Hair follicular keratinocyte (primary cell): ENCODE measurements around the genes EXOC6 and TBC1D12.

GRCh38 chr10:91742116-91742585, 56.1 kb upstream of the TNKS2 start:
- RAMPAGE, long total RNA, result no peak

GRCh38 chr10:91883463-91884476, 25.5 kb downstream of the FGFBP3 start:
- RAMPAGE, long total RNA, result no peak

DNA sequence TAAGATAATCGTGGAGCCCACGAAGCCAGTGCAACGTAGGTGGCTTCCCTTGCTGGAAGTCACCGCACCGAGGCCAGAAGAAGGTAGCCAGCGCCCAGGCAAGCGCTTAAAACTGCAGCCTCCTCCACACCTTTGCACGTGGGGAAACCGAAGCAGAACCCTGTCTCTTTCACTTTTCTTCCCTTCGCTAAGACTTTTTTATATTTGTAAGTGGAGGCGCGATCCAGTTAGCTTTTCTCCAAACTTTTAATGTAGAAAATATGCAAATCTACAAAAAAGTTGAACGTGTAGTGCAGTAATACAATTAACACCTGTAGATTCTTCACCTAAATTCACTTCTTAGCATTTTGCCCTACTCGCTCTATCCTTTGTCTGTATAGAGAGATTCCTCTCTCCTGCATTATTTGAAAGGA, 21.5 kb downstream of the FGFBP3 start:
- RAMPAGE, long total RNA, result no peak

GRCh38 chr10:91908250-91909351, 685 bp downstream of the FGFBP3 start:
- RAMPAGE, long total RNA, result no peak

GRCh38 chr10:91956080-91956829, 32.7 kb downstream of the BTAF1 start:
- RAMPAGE, long total RNA, result no peak

GRCh38 chr10:92102577-92103399, 179.2 kb downstream of the BTAF1 start:
- RAMPAGE, long total RNA, result no peak

- RAMPAGE, long total RNA, result no peak
Measured at GRCh38 chr10:92151871-92152422, 138.9 kb downstream of the CPEB3 start.

- RAMPAGE, long total RNA, result no peak
Measured at GRCh38 chr10:92407809-92408154, 116.8 kb downstream of the MARCHF5 start.

DNA sequence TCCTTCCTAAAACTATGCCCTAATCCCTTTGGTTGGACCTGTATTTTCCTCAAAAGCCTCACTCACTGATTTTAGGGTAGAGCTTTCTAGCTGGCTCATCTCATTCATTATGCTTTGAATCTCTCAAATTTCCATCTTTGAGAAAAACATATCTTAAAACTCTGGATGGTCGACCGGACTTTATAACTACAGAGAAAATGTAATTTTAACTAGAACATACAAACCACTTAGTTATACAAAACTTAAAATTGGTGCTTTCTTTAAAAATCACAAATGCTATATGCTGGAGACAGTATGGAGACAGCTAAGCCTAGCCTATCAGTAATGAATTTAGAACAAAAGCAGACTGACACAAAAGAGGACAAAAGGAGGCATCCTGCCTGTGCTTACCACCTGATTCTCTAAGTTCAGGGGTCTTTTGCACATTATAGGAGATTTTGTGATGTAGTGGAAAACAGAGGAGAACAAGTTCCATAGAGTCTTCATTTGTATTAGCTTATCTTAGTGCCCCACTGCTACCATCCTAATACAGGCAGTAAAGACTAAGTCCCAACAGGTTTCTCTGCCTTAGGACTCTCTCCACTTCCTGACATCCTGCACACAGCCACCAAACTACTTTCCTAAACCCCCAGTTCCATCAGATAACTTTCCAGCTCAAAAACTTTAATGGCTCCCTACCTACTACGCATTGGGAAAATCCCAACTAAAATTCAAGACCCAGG, 1.8 kb downstream of the IDE start:
- RAMPAGE, long total RNA, result no peak

- RAMPAGE, long total RNA, result no peak
Measured at GRCh38 chr10:92572660-92573023, 1.3 kb downstream of the IDE start.

GRCh38 chr10:92834364-92835048, 13.8 kb upstream of the EXOC6 start:
- RAMPAGE, long total RNA, result no peak

DNA sequence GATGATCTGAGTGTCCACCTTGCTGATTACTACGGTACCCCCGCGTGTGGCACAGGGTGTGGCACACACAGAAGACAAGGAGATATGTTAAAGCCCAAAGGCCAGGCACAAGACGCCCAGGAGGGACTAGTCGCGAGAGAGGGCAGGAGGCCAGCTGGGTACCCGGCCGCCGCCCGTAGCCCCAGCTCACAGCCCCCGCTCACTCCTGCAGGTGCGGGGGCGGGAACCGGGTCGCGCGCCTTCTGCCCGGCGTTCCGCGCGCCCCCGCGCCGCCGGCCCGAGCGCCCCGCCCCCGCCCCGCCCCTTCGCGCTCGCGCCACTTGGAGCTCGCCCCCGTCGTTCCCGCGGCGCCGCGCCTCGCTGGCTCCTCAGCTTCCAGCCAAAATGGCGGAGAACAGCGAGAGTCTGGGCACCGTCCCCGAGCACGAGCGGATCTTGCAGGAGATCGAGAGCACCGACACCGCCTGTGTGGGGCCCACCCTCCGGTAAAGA, at the start of gene EXOC6:
EXOC6 (plus strand) TSS at position 371 of the 492 bp plus-strand sequence.
- RAMPAGE, long total RNA, result no peak

DNA sequence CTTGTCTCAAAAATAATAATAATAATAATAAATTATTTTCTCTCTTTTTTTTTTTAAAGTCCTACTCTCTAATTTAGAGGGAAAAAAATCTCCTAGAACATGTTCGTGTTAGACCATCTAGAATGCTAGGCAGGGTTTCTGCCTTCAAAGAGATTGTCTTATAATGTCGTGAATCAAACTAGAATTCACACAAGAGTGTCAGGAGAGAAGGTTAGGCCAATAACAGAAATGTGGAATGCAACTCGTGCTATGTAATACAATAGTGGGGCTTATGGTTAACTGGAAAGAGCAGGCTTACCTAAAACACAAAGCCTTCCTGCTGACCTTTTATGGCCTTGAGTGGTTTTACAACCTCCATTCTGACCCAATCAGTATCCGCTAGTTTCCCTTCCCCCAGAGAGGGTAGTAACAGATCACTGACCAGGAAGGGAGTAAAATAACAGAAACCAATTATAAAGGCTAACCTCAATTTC, 46.2 kb downstream of the MYOF start:
- RAMPAGE, long total RNA, result no peak

GRCh38 chr10:93602933-93603480, 2.0 kb upstream of the RBP4 start:
- RAMPAGE, long total RNA, result no peak

DNA sequence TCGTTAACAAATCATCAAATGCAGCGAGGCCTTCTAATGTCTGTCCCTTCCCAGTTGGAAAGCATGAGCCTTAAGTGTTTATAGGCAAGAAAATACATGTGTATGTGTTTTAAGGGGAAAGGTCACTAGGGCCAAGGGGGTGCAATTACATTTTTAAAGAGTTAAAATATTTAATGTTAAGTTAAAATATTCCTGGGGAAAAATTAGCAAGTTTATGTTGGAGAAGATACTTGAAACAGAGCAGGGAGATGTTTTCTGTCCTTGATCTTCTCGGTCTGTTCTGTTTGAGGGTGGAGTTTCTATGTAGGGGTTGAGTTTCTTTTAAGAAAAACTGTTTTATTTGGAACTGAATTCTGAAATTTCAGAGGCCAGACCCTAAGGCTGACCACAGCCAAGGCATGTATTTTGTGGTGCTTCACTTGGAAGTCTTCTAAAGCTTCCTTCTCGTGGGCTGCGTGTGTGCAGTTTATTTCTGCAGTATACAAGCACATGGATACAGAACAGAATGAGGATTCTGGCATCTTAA, 2.9 kb downstream of the SLC35G1 start:
- RAMPAGE, long total RNA, result no peak

GRCh38 chr10:93916803-93917413, 23.1 kb downstream of the SLC35G1 start:
- RAMPAGE, long total RNA, result no peak

GRCh38 chr10:93995991-93996496, 2.3 kb downstream of the PLCE1 start:
- RAMPAGE, long total RNA, result no peak

DNA sequence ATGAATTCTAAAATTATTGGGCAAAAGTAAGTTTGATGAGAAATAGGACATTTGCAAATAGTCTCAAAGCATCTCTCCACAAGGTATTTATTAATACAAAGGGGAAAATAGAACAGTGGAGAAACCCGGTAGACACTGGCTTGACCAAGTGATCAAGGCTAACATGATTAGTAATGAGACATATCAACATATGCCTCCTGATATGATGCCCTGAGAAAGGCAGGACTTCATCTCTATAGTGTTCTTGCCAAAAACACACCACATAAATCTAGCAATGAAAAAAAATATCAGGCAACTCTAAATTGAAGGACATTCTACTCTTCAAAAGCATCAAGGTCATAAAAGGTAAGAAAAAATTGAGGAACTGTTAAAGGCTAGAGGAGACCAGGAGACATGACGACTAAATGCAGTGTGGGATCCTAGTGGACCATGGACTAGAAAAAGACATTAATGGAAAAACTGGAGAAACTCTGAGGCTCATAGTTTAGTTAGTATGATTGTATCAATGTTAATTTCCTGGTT, 180.7 kb downstream of the PLCE1 start:
- RAMPAGE, long total RNA, result no peak

GRCh38 chr10:94252210-94253005, 110.3 kb downstream of the NOC3L start:
- RAMPAGE, long total RNA, result no peak

GRCh38 chr10:94402041-94403349, at the start of gene TBC1D12:
Gene TBC1D12 (plus strand): TSS chr10:94402541.
- RAMPAGE, long total RNA, result no peak